Measurements from ENCODE around the genes SYNDIG1 and APMAP.

DNA sequence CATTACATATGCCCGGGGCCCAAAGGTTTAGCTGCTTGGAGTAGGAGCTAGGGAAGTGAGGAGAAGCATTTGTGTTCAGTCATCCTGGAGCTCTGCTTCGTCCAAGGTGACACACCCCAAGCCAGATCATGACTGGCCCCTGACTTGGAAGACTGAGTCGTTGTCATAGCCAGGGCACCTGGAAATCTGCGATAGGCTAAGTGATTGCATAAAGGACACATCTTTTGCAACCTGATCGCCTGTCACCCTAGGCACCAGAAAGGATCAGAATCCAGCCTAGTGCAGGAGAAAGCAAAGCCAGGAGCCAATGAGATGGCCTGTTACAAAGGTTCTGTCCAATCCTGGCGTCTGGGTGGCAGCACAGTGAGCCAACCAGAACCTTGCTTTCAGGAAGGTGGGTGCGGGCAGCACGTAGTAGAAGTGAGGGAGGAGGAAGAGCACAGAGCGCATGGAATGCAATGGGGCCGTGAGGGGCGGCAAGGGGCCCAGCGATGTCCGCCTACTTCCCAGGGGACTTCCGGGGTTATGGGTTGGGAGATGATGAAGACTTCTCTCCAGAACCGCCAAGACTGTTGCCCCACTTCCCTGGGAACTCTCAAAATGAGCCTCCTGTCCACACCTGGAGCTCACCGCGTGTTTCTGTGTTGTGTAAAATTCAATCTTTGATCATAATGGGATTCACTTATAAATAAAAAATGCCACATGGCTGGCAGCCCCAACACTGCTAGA lies 120.5 kb upstream of the GGTLC1 start:
- PRO-cap: no peak

DNA sequence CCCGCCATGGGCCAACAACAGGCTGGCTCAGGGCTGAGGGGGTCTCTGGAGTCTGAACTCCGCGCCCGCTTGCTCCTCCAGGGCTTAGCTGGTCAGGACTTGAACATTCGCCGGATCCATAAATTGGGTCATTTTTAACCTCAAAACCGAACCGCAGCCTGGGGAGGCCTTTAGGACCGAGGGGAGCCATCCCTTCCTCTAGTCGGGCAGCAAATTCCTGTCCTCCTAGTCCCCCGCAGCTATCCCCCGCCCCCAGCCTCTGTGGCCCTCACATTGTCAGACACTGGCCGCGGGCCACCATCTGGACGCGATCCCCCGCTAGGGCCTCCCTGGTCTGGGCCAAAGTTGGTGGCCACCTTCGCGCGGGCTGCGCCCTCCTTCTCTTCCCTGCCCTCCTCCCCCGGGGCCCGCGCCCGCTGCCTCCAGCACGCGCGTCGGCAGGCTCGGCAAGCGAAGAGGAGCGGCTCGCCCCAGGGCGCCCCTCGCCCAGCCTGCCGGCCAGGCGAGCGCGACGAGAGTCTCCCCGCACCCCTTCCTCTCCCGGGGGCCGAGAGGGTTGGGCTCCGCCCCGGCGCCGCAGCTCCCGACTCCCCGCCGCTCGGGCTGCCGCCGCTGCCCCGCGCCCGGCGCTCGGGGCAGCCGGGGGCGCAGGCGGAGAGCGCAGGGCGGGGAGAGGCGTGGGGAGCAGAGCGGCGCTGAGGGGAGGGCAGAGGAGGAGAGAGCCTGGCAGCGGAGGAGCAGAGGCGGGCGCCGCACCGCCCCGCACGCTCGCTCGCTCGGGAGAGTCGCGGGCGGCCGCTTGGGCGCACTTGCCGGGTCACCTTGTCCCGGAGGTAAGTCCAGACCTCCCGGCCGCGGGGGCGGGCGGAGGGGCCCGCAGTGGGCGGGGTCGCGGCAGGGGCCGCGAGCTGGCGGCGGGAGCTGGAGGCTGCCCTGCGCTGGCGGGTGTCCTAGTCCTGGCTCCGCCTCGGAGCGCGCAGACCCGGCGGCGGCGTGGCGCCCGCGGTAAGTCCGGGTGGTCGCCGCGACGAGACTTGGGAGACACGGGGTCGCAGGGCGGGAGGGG lies at the start of gene SYNDIG1:
TSS of gene SYNDIG1 (plus strand) at position 709 of the 1,066 bp plus-strand sequence.
- PRO-cap: unidirectional peak, plus-strand start at position 271 of the sequence

GRCh38 chr20:24479488-24479795 lies 10.0 kb downstream of the SYNDIG1 start:
- PRO-cap: no peak

DNA sequence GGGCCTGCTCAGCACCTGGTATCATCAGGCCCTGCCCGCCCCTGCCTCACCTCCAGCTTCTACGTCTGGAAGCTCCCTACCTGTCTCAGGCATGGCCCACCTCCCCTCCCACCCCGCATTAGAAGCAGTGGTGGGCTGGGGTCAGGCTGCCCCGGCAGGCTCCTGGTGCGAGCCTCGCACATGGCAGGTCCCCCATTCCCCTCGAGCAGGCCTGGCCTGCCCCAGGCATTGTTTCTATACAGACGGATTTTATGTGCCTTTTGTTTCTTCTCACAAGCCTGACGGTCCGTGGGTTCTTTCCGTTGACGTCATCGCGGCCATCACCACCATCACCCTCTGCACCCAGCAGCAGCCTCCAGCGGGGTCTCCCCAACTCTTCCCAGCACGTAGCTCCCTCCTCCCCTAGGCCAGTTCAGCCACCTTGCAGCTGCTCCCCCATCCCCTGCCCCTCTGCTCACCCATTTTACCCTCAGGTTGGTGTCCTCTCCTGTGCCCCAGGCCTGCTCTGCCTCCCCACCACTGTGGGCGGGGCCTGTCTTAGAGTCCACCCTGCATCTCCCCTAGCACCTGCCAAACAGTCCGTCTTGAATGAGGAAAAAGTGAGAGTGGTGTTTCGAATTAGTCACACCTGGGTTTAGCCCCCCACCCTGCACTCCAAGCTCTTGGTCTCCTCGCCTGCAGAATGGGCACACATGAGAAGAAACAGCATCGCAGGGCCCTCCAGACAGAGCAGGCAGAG lies 4.7 kb downstream of the CST7 start:
- PRO-cap: no peak

GRCh38 chr20:24963781-24964256 lies 14.8 kb downstream of the CST7 start:
- PRO-cap: no peak

GRCh38 chr20:24977685-24978378 lies 14.7 kb downstream of the APMAP start:
- PRO-cap: no peak

GRCh38 chr20:24991814-24992547 lies 570 bp downstream of the APMAP start:
- PRO-cap: unidirectional peak, plus-strand start at chr20:24992290; unidirectional peak, plus-strand start at chr20:24992351

DNA sequence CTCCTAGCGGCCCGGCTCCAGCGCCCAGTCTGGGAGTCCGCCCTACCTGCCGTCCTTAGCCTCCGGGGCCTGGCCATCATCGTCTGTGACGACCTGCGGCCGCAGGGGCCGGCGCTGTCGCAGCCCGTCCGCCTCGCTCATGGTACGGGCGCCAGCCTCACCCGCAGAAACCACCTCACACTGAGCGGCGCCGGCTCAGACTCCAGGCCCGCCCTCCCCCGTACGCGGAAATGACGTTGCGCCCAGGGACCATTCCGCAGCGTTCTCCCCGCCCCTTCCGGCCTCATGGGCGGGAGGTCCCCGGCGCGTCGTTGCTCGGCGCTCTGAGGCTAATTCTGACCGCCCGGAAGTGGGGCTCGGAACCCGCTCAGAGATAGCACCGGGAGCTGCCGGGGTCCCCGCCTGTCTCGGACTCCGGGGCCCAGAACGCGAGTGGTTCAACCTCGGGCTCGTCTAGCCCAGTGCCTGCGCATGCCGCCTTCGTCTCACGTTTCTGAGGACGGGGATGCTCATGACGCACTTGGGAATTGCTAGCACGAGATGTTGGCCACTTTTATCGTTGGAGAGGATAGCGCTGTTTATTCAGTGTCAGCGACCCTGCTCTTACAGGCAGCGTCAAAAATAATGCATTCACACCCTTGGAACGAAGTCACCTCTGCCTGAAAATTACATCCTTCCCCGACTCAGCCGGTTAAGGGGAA lies at the start of gene APMAP:
TSS of gene APMAP (minus strand) at position 204 of the 701 bp plus-strand sequence.
- PRO-cap: bidirectional peak, plus-strand start at position 370 of the sequence, minus-strand start at position 182 of the sequence; bidirectional peak, plus-strand start at position 629 of the sequence, minus-strand start at position 495 of the sequence

GRCh38 chr20:25012539-25013263 lies 20.1 kb upstream of the APMAP start:
- PRO-cap: no peak

DNA sequence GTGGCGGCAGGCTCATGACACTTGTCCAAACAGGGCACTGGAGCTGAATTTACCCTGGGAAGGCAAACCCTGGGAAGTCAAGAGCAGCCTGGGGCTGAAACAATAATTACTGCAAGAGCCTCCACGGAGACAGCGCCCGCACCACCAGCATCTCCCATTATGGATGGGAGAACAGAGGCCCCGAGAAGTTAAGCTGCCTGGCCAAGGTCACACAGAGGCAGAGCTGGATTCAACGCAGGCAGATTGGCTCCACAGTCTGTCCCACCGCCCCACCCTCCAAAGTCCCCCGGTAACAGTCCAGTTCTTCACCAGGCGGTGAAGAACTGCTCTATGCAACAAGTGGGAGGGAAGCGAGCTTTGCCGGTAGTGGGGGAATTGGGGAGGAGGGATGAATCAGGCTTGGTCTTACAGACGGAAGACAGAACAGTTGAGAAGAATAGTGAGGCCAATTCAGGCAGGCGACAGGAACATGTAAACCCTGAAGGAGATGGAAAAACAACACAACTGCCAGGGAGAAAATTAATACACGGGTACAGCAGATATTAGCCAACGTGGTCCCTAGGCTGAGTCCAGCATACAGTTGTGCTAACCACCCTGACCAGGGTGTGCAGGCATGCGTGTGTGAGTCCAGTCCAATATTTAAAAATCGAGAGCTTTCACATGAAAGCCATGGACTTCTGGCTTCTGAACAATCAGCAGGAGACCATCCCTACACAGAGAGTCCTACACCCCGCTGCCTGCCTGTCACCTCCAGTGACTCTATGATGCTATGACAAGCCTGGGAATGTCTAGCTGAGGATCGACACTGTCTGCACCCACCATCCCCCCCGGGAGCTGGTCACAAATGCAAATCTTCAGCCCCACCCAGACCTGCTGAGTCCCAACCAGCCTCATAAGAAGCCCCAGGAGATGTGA lies 8.1 kb downstream of the ACSS1 start:
- PRO-cap: no peak

GRCh38 chr20:25233042-25233436 lies 14.8 kb upstream of the PYGB start:
- PRO-cap: no peak

GRCh38 chr20:25247049-25247875 lies 623 bp upstream of the PYGB start:
- PRO-cap: no peak

DNA sequence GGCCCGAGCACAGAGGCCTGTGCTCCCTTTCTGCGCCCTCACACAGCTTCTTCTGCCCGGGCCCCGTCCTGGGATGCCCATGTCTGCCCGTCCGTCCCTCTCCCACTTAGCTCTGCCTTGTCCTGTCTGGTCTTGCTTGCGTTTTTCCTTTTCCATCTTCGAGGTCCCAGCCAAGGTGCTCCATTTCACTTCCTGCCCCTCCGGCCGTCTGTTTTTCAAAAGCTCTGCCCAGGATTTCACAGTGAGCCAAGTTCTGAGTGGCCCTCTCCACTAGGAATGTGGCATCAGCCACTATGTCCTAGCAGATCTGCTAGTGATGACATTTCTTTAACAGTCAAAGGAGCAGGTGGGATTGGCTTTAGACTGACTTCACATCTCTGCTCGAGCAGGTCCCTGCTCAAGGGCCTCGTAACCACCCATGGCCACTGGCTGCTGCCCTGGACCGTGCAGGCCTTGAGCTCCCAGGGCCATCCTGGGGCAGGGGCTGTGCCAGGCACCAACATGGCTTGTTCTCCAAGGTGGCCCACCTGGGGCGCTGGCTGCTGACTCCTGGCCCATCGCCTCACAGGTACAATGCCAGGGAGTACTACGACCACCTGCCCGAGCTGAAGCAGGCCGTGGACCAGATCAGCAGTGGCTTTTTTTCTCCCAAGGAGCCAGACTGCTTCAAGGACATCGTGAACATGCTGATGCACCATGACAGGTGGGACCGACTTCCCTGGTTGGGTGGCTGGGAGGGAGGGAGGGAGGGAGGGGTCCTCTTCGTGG lies 45.9 kb downstream of the PYGB start:
- PRO-cap: no peak

GRCh38 chr20:25309278-25309890 lies 61.5 kb downstream of the PYGB start:
- PRO-cap: no peak

GRCh38 chr20:25321439-25321993 lies 69.1 kb downstream of the ABHD12 start:
- PRO-cap: no peak

- PRO-cap: no peak
These were observed 9.7 kb downstream of the ABHD12 start for GRCh38 chr20:25380916-25381296.

DNA sequence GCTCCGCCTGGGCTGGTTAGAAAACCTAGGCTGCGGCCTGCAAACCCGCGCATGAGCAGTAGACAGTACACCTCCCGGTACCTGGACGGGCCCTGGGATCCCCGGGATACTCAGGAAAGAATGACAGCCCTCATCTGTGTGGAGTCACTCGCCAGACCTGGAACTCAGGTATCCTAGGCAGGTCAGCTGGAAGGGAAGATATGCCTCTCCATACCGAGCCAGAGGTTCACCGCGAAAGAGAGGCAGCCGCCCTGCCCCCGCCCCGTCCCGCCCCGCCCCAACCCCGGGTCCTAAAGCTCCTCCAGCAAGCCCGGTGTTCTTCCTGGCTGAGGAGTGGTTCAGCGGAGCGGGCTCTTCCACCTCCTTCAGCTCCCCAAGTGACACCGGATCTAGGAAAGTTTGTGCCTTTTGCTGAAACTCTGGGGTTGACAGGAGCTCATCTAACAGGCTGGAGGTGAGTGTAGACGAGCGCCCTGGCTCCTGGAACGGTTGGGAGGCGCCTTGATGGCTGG lies 1847.3 kb upstream of the DEFB115 start:
- PRO-cap: no peak

DNA sequence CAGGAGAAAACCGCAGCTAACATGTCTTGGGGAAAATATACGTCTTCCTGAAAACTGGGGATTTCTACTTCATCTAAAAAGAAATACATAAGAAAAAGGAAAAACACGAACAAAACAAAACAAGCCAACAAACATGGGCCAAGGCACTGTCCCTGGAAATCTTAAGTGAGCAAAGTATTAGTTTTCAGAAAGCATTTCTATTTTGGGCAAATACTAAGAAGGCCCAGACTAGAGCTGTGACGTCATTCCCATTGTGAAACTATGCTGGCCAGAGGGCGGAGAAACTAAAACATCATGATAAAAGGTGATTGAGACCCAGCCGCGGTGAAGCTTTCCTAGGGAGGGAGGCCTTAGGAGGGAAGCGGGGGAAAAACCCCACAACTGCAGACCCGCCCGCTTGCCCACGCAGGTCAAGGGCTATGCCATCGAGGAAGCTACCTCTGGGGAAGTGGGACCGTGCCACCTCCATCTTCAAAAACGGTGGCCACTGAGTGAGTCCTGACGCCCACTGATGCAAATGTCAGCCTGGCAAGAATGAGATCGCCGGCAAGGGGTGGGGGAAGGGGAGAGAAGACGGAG lies 1504.8 kb upstream of the DEFB115 start:
- PRO-cap: no peak

DNA sequence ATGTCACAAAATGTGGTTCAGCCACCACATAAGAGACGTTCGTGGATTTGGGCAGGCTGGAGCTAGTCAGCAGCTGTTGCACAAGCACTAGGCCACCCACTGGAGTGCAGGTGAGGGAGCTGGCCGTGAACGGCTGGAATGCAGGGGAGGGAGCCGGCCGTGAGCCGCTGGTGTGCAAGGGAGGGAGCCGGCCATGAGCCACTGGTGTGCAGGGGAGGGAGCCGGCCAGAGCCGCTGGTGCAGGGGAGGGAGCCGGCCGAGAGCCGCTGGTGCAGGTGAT lies 1470.1 kb upstream of the DEFB115 start:
- PRO-cap: no peak

GRCh38 chr20:30284021-30284485 lies 973.4 kb upstream of the DEFB115 start:
- PRO-cap: no peak

Measured in progenitor cell of endocrine pancreas (in vitro differentiated cells).